Epidermal melanocyte (primary cell): ENCODE measurements around the genes JDP2, IFT43 and GPATCH2L.

- RRBS, result no CpG with 5 or more reads among the region's 15 CpGs
Observed at GRCh38 chr14:75251949-75252863, 26.4 kb upstream of the FOS start.

- RRBS, result no CpG with 5 or more reads among the region's 3 CpGs
Observed at GRCh38 chr14:75258145-75258632, 20.4 kb upstream of the FOS start.

GRCh38 chr14:75427564-75428168, at the start of gene JDP2:
TSS of gene JDP2 (plus strand) at chr14:75428022.
- RRBS, result 3% methylated on average over 38 of the region's 77 CpGs

DNA sequence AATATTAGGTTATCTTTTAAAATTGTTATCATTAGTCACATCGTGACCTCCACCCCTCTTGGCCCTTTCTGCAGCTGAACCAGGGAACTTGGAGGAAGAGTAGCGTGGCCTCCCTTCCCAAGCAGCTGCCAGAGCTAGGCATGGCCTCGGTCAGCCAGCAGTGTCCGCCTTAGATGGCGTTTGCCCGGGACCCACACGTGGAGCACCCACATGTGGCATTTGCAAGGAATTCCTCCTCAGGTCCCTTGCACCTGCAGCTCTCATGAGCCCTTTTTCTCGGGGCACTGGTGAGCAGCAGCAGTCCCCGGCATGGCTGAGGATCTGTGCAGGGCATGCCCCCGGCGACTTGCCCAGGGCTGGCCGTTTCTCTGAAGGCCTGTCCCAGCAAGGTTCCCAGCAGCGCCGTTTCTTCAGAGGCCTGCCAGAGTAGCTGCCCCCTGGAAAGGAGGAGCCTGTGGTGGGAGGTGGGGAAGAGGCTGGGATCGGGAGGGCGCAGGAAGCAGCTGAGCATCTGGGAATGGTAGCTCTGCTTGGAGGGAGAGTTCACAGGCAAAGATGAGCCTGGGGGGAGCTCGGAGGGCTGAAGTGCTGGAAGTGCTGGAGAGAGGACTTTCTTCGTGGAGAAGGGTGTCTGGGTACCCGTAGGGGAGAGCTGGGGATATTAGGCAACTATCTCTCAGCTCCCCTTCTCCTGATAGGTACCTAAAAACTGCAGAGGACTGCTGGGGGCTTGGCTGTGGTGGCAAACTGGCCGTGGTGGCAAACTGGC, 10.9 kb downstream of the JDP2 start:
- RRBS, result no CpG with 5 or more reads among the region's 20 CpGs

DNA sequence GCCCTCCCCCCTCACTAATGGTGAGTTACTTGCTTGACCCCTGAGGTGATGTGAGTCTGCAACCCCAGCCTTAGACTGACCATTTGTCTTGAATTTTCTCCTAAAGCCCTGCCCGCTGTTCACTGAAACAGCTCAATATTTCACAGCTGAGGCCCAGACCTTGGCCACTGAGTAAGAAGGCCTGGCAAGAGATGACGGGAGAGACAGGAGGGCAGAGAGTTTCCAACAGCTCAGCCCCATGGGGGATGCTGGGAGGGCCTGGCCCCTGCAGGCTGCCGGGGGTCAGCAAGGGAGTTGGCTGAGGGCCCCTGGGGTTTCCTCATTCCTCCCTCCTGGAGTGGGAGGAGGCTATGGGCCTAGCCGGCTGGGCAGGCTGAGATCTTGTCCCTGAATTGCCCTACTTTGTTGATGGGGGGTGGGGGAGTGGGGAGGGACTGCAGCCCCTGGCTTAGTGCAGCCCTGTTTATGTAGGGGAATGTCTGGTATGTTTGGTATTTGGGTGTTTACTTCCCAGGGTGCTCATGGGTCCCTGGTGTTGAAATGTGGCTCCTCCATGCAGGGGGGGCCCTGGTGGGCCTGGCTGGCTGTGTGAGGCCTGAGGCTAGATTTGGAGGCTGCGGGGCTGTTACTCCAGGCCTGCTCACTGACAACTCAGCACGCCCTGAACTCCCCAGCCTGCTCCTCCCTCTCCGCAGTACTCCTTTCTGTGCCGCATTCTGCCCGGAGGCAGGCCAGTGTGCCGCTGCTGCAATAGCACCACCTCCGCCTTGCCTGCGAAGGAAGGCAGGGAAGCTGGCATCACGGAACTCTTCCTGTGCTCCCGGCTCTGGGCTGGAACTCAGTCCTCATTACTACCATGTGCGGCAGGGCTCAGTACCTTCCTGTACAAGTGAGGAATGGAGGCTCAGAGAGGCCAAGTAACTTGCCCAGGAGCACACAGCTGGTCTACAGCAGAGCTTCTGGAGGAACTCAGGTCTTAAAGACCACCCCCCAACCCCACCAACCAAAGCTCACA, 25.2 kb downstream of the JDP2 start:
- RRBS, result 3% methylated on average over 6 of the region's 15 CpGs

GRCh38 chr14:75543242-75543728, 21.0 kb downstream of the BATF start:
- RRBS, result no CpG with 5 or more reads among the region's 4 CpGs

GRCh38 chr14:75577422-75578029, 894 bp upstream of the FLVCR2 start:
- RRBS, result 7% methylated on average over 3 of the region's 17 CpGs

- RRBS, result no CpG with 5 or more reads among the region's 3 CpGs
Observed at GRCh38 chr14:75650599-75651180, 10.0 kb downstream of the ERG28 start.

DNA sequence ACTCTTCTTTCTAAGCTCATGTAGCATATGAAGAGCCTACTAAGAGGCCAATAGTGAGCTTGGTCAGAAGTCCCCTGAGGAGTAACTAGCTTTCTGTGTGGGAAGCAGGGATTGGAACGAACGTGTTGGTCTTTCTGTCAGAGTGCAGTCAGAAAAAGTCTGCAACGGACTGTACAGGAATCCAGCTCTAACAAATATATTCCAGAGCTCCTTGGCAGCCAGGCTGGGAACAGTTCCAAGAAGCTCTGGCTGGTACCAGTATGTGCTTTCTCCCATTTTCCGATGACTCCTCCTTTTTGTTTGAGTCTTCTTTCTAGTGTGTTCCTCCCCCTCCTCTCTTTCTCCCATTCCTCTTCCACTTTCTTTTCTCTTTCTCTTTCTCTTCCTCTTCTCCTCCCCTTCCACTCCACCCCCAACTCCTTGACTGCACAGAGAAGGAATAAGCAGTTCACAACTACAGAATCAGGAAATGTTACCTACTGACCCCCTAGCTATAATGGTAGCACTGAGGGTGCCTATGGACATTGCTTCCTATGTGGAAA, 59.8 kb downstream of the TTLL5 start:
- RRBS, result no CpG with 5 or more reads among the region's 4 CpGs

- RRBS, result 4% methylated on average over 15 of the region's 60 CpGs
Observed at GRCh38 chr14:75985594-75986855, at the start of gene IFT43. TSS of gene IFT43 (plus strand) at chr14:75985763.

GRCh38 chr14:76138629-76139050, 13.1 kb upstream of the GPATCH2L start:
- RRBS, result 6% methylated on average over 8 of the region's 44 CpGs

DNA sequence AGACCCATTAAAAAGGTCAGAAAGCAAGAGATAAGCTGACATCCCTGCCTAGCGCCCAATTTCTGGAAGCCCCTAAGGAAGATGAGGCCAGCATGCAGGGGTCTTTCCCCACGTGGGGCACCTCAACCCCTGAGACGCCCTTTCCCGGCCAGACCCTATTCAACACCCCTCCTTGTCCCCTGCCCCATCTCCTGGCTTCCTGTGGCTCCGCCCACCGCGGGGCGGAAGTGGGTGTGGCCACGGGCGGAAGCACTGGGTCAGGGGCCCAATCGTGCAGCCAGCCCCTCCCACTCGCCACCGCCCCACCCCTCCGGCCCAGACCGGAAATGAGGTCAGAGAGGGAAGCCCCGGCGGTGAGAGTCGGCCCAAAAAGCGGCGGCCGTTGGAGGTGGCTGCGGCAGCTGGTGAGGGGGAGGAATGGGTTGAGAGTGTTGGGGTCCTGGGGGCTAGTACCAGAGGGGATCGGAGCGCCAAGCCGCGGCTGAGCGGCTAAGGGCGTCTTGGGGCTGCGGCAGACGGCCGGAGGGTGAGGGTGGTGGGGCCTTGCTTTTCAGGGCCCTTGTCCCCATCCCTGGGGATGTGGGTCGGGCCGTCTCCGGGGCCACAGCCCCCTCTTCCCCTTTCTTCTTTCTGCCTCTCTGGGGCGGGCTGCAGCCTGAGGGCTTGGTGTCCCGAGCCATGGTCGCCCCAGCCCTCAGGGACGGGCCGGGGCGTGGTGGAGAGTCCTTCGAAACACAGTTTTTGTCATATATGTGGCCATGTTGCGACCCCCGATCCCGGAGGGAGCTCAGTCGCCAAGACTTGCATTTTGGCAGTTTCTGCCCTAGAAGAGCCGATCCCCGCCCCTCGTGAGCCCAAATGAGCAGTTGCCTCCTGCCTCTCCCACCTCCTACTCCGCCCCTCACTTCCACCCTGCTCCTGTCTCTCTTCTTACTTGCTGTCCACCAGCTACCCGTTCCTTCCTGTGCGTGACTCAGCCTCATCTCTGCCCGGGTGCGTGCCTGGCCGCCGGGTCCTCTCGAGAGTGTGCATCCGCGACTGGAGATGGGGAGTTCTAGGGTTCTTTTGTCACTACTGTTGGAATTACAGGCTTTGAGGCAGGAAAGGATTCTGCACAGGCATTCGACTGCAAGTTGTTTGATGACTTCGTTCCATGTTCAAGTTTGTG, at the start of gene GPATCH2L:
Gene GPATCH2L (plus strand): TSS at position 335 of the 1,168 bp plus-strand sequence.
- RRBS, result 3% methylated on average over 10 of the region's 60 CpGs

DNA sequence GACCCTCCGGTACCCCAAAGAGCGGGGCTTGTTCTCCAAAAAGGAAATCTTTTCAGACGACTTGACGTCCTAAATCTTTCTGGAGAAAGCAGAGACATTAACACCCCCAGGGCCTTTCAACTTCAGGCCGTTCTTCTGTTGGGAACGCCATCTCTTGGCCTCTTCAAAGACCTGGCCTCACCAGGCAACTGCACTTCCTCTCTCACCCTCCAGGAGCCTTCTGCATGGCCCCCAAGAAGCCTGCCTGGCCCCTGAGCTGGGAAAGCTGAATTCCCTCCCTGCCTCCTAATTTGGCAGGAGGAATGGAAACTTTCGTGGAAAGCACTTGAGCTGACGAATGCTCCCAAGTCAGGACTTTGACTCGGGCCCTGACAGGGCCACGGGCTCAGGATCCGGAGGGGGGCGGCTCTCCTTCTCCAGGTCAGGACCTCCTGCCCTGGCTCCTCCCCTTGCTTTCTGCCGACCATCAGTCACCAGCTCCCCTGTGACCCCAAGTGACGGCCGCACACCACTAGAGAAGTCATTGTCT, 65.9 kb upstream of the ESRRB start:
- RRBS, result no CpG with 5 or more reads among the region's 15 CpGs

DNA sequence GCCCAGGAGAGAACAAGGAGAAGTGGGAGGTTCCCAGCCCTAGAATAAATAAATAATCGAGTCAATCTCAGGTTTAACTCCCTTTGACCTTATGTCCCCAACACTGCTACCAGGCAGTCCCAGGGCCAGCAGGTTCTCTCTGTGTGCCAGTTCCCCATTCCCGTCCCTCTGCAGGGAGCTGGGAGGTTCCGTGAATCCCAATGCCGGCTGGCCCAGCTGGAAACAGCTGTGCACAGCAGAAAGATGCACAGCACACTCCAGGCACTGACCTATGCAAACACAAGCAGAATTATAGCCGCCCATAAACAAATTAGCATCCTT, 46.8 kb upstream of the ESRRB start:
- RRBS, result no CpG with 5 or more reads among the region's 5 CpGs

DNA sequence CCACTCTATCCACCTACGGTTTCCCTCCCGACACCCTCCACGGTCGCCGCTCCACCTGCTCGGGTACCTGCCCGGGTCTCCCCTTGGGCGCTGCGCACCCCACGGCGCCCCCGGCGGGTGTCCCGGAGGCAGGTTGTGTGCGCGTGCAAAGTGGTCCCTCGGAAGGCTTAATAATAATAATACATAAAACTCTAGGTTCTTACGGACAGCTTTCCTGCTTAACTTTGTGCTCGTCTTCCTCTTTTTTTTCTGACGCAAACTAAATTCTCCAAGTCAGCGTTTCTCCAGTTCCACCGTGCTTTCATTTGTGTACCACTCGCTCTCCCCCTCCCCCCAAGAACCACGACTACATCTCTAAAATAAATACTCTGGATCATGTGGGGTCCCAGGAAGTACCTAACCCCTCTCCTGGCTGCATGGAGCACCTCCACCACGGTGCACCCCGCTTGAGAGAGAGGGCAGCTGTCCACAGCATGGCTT, 1.4 kb downstream of the ESRRB start:
- RRBS, result 2% methylated on average over 11 of the region's 26 CpGs

DNA sequence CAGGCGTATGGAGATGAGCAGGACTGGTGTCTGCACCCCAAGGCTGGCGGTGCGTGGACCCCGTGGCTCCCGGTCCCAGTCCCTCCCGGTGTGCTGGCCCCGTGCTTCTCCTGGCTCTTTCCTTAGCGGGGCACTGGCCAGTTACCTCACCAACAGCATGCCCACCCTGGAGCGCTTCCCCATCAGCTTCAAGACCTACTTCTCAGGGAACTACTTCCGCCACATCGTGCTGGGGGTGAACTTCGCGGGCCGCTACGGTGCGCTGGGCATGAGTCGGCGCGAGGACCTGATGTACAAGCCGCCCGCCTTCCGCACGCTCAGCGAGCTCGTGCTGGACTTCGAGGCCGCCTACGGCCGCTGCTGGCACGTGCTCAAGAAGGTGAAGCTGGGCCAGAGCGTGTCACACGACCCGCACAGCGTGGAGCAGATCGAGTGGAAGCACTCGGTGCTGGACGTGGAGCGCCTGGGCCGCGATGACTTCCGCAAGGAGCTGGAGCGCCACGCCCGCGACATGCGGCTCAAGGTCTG, 14.5 kb downstream of the VASH1 start:
- RRBS, result no CpG with 5 or more reads among the region's 46 CpGs

- RRBS, result no CpG with 5 or more reads among the region's 13 CpGs
Observed at GRCh38 chr14:76779613-76780552, 18.6 kb downstream of the VASH1 start.

DNA sequence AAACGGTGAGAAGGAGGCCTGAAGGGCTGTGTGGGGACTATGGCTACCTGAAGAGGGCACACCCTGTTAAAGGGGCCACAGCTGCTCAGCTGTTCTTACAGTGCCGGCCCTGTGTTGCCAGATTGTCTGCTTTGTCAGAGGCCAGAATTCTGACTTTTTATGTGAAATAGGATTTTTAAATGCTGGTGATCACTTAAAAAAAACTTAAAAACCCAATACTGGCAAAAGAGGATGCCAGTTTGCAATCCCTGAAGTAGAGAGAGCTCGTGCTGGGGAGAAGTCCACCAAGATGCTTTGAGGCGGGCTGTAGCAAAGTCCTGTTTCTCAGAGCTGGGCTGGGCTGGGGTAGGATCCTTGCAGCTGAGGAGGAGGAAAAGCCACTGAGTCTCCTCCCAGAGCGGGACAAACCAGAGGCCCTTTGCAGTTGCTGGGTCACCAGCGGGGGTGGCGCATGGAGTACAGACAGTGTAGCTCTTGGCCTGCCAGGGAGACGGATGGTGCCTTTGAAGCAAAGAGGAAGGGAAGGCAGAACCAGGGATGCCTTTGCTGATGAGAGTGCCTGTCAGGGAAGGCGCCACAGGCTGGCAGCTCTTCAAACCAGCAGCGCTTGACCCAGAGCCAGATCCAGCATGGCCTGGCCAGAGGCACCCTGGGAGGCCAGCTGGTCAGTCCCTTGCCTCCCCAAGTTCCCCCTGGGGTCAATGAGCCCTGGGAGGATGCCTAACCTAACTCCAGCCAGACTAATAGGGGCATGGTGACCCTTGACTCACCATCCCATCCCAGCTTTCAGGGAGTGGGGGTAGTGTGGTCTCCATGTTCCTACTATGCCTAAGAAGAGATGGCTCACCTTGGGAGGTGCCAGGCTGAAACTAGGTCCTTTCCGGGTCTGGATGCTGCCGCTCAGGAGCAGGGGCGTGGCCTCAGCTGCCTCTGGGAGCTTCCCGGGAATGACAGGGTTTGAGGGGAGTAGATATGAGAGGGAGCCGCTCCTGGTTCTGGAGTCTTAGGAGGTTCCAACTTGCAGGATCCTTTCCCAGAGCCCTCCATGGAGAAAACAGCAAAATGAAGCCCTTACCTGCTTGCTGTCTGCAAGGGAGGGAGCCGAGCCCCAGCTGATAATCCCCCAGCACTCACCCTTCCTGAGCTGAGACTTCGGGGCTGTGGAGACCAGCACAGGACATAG, 19.7 kb downstream of the VASH1 start:
- RRBS, result 93% methylated on average over 4 of the region's 17 CpGs

DNA sequence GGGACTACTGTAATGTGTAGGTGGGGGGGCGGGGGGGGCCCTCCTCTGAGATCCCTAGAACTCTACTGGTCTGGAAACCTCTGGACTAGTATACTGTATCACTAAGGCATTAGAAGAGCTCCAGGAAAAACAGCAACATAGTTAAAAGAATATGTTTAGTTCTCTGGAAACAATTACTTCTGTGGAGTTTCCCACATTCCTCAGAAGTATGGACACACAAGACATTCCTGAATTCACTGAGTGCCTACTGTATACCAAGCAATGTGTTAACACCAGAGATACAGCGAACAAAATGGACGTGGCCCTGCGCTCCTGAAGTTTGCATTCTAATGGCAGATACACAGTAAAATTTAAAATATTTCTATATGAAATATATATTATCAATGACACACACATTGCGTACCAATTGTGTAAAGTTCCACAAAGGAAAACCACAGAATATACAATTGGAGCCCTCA, 1.2 kb downstream of the ANGEL1 start:
- RRBS, result no CpG with 5 or more reads among the region's 5 CpGs

DNA sequence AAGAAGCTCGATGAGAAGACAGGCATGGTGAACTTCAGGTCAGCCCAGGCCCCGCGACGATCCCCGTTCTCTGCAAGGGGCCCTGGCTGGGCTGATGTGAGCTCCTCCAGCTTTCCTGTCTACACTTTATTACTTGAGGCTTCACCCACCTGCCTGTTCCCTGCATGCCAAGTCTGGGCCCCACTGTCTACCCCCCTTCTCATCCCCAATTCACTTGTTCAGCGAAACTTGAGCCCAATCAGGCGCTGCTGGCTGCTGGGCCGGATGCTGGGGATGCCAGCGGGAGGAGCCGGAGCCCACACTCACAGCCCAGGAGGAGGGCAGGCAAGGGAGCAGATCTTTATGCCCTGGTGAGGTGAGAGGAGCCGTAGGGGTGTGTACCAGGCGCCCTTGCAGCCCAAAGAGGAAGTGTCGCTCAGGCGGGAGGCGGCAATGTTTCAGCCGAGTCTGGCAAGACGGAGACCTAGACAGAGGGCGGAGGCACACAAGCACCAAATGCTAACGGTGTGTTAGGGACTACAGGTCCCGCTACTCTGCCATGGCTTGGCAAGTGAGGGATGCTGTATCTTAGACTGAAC, 41.3 kb downstream of the LRRC74A start:
- RRBS, result no CpG with 5 or more reads among the region's 20 CpGs